Vermiform appendix (tissue), 1 donor: ENCODE results near the gene NAV1.

DNA sequence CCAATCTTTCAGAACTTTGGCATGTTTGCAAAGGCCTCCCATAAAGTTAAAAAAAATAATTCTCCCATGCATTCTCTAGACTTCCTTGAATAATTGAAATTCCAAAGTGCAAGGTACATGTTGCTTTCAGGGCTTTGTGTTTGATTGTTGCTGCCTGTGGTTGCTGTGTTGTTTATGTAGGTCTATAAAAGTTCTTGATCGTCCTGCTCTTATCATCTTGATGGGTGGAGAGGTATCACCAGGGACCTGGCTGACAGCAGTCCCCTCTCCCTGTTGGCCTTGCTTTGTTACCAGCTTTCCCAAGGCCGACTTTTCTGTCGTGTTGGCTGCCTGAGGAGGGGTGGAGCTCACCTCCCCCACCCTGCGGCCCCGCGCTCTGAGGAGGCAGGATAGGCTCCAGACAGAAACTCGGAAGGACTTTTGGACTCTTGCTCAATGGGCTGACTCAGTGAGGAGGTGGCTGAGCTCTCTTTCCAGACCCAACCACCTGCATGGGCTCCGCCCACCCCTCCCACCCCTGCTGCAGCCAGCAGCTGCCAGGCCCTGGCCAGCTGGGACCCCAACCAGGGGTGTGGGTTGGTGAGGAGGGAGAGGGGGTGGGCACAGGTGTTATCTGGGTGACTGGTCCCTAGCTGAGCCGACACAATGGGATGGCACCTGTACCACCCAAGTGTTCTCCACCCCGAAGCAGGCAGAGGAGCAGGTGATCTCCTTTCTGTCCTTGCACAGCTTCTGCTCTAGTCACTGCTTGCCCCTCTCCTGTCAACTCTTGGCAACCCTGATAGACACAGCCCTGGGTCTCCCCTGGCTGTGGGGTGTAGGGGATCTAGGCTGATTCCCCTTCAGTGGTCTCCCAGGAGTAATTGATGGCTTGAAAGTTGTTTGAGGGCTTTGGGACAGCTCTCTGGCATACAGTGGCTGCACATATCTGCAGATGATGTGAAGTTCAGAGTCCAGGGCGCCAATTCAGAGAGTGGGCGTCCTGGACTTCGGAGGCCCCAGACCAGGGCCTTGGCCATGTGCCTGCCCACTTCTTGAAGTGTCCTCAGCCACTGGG lies 2.1 kb downstream of the INAVA start:
- PRO-cap = unidirectional peak, minus-strand start at position 275 of the sequence

GRCh38 chr1:200999352-201000187 lies 23.9 kb downstream of the KIF21B start:
- PRO-cap = no peak

DNA sequence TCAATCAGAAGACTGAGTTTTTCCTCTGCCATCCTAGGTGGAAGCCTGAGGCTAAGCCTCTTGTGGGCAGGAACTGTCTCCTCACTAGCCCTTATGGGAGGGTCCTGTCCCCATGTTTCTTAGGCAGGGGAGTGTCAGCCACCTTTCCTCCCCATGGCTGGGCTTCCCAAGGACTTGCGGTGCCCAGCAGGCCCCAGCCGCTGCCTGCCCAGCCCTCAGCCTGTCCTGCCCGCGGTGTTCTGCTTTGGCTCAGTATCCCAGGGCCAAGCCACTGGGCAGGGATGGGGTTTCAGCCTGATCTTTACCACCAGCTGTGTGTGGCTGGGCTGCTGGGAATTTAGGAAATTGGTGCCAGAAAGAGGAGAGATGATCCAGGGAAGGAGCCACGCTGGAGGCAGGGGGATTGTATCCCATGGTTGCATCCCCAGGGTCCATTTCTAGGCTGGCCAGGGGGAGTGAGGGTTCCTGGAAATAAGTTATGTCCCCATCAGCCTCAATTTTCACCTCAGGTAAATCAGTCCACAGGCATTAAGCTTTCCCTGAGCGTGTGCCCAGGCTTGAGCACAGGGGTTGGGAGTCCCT lies 6.9 kb upstream of the IGFN1 start:
- PRO-cap = no peak

- PRO-cap = no peak
These were observed 3.5 kb upstream of the IGFN1 start for GRCh38 chr1:201187164-201187417.

DNA sequence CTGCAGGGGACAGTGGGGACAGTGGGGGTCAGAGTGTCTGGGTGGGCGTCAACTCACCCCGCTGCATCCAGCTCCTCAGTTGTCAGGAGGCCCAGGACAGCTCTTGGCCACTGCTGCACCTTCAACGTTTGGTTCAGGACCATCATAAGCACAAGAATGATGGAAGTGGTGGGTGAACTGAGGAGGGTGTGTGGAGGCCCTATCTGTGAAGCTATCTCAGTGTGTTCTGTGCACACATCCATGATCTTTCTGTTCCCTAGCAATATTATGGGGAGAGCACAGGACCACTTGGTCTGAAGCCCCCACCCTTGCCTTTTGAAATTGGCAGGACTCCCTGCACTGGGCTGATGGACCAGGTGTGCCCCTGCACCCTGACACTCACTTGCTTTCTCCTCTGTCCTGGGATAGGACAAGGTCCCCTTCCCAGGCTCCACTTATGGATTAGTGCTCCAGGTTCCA lies 21.6 kb downstream of the TNNT2 start:
- PRO-cap = no peak

DNA sequence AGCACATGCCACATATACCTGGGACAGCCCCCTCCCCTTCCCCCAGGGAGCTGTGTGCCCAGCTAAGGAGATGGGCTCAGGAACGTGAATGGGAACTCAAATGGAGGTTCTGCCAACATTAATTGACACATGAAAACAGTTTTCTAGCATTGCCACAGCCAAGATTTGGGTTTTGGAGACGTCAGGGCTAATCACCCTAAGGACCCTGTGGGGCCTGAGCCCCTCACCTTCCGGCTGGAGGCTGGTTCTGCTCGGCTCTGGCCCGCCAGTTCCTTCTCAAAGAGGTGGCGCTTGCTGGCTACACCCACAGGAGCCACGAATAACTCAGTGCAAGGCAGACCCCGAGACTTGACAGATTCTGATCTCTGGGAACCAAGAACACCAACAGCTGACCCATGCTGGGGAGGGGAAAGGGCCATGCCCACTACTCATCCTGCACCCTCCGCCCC lies 5.4 kb upstream of the TNNT2 start:
- PRO-cap = no peak

- PRO-cap = no peak
These were observed 6.4 kb upstream of the TNNT2 start for GRCh38 chr1:201384030-201384206.

DNA sequence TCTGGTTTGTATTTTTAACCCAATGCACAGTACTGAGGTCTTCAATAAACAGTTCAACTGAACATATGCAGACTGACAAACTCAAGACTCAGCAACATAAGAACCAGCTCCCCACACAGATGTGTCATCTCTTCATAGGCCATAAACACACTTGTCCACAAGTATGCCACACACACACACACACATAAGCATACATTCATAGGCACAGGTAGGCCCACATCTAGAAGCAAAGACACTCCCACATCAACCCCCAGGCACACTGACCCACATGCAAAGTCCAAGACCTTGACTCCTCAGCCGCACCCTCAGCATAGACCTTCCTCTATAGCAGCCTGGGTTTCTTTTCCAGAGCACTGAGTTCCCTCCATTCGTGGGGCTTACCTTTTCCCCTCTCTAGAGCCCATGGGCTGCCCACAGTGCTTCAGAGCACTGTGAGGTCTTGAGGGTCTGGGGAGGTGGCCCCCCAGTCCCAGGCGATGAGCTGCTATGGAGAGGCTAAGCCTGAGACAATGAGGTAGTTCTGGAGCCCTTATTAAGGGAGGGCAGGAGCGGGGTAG lies 1.4 kb downstream of the LAD1 start:
- PRO-cap = bidirectional peak, plus-strand start at position 348 of the sequence, minus-strand start at position 86 of the sequence

- PRO-cap = no peak
These were observed 7.8 kb upstream of the LAD1 start for GRCh38 chr1:201406719-201407596.

DNA sequence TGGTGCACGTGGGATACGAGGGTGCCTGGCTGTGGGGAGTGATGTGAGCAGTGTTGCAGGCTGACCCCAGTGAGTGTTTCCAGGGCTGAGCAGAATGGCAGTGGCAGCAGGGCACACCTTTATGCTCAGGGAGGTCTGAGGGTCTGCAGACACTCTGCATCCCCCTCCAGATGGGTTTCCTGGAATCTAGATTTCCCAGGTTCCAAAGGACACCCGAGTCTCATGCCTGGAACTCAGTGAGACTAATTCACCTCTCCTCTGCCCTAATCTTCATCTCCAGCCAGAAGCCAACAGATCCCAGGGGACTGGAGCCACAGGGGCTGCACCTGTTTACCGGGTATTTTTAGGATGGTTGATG lies 734 bp upstream of the TNNI1 start:
- PRO-cap = no peak

- PRO-cap = no peak
These were observed 13.3 kb downstream of the PHLDA3 start for GRCh38 chr1:201455681-201456146.

DNA sequence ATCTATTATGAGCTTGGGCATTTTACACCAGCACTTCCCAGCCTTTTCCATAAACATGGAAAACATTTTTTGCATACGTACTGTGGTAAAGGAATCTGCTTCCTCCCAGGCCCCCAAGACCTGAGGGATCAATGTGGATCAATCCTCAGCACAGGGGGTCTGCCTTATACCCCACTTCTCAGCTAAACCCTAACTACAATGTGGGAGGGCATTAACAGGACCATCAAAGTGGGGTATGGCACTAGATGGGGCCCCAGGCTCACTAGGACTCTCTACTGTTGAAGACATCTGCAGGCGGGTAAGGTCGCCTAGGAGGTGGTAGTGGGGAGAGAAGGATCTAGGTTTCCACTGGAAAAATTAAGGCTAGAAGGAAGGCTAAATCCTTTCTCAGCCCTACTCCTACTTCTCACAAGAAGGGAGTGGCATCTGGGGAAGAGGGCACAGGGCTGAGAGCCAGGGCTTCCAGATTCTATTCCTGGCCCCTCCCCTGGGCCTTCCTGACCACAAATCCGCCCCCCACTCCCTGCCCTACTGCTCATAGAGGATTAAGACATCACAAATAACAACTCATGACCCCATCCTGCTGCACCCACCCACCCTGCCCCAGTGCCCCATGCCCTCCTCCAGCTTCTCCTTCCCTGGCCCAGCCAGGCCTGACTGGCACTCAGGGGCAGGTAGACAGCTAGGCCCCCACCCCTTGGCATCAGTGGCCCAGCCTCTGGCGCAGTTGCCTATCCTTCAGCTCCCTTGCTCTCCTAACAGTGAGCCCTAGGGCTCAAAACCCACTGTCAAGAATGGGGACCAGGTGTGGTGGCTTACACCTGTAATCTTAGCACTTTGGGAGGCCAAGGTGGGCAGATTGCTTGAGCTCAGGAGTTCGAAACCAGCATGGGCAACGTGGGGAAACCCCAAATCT lies 2.5 kb downstream of the PHLDA3 start:
- PRO-cap = no peak

GRCh38 chr1:201505120-201505845 lies 1.6 kb downstream of the CSRP1 start:
- PRO-cap = bidirectional peak, plus-strand start at chr1:201505655, minus-strand start at chr1:201505577

GRCh38 chr1:201538849-201539564 lies at the start of gene NAV1:
NAV1 (plus strand) TSS chr1:201539127.
- PRO-cap = bidirectional peak, plus-strand start at chr1:201539127, minus-strand start at chr1:201538822; bidirectional peak, plus-strand start at chr1:201539445, minus-strand start at chr1:201539390

- PRO-cap = no peak
These were observed 16.0 kb downstream of the NAV1 start for GRCh38 chr1:201554957-201555198.

DNA sequence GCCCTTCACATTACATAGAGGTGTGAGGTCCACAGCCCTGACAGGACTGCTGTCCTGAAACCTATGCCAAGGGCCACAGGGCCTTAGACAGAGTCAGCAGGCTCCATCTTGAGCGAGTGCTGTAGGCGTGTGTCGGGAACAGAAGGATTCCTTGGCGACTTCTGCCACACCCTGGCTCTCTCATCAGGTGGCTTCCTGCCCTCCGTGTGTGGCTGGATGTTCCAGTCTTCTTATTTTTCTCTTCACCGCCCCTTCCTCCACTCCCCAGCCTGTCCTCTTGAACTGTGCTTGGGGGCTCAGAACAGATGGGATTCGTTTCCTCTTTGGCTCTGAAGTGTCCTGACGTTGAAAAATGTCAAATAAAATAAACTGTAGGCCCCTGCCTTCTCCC lies 104.4 kb upstream of the IPO9 start:
- PRO-cap = no peak

DNA sequence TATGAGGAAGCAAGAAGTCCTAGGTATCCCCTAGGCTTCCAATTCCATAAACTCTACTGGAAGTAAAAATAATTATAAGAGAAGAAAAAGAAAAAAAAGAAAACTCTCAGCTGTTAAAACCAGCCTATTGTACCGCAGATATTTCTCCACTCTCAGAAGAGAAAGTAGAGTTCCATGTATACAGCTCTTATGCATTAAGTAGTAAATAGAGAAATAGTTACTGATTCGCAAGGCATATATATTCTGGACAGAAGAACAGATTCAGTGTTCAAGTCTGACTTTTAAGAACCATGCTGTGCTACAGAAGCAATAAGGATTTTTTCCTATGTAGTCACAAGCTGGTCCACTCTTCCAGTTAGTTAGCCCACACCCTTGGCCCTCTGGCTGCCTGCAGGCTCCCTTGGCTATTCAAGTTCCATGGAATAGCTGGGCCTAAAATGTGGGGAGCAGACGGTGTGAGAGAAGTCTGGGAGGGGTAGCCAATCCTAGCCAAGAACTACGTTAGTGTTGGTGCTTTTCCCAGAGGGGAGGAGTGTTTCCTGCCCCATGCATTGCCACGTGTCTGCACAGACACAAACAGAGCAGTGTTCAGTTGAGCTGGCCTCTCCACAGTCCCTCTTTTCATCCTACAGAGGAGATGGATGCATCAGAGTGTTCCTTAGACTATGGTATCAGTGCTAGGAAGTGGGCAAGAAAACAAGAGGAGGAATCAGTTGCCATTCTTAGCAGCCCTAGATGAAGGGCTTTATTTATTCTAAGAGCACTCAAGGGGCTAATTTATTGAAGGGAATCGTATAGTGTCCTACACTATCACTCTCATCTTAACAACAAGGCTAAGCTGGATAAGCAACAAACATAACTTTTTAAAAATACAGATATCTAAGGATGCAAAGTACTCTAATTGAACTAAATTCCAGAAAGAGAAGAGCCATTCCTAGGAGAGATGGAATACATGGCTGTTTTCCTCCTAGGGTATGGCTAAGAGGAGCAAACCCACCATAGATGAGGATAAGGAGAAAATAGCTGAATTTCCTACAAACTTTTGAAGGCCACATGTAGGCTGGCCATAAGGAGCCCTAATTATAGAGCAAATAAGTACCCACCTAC lies 58.9 kb upstream of the IPO9 start:
- PRO-cap = no peak

- PRO-cap = no peak
These were observed 14.0 kb upstream of the SHISA4 start for GRCh38 chr1:201874436-201875286.

- PRO-cap = no peak
These were observed 7.2 kb upstream of the SHISA4 start for GRCh38 chr1:201881394-201882062.

DNA sequence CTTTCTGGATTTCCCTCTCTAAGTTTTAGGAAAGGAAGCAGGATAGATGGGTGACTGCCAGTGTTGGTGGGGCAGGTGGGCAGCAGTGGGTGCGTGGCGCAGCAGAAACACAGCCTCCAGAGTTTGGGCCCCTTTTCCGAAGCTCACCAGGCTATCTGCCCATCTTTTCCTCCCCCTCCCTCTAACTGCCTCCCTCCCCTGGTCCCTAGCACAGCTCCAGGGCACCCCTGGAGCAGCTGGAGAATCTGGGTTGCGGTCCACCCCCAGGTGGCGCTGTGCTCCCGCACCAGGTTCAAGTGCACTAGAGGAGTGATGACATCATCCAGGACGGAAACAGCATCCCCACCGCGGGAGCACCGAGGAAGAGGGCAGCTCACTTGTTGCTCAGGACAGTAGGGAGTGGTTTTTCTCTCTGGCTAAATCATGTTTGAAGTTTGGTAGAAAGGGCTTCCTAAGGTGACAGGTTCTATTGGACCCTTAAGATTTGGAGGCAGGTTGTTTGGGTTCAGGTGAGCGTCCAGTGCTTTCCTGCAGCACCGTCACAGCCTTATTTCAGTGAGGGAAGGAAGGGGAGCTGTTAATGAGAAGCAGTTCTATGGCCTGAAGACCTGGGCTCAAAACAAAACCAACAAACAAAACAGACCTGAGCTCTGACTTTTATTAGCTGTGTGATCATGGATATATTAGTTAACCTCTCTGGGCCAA lies 7.3 kb downstream of the SHISA4 start:
- PRO-cap = no peak